ENCODE measurements around a stretch of chr9.

DNA sequence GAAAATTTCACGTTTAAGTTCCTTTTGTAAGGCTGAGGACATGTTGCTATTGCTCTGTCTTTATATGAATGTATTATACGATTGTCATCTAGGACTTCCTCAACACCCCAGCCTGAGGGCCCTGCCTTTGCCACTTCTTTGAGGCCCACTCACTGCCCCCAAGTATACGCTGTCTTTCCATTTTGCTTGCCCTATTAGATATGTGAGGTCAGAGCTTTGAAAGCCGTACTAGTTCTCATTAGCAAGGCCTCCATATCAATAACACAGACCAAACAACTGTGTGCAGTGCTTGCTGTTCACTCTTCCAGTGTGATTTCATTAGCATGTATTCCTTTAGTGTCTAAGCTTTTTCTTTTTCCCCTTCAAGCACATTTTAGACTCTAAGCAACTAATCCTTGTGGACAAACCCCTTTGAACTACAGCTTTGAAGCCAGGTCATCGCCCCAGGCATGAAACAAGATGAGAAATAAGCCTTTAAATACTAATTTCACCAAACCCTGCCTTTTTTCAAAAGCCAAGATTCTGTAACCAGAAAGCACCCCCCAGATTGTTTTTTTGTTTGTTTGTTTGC is 140.0 kb downstream of the GNAQ start:
- PRO-cap, 3 experiments: no peak in any of the 3 experiments
- RAMPAGE, long total RNA: no peak
- RRBS, 2 experiments: no CpG with 5 or more reads among the region's 5 CpGs

- PRO-cap, 3 experiments: no peak in any of the 3 experiments
- RAMPAGE, long total RNA: no peak
- RRBS, 2 experiments: no CpG with 5 or more reads among the region's 4 CpGs
Observed at GRCh38 chr9:77892171-77892769, 139.3 kb downstream of the GNAQ start.

DNA sequence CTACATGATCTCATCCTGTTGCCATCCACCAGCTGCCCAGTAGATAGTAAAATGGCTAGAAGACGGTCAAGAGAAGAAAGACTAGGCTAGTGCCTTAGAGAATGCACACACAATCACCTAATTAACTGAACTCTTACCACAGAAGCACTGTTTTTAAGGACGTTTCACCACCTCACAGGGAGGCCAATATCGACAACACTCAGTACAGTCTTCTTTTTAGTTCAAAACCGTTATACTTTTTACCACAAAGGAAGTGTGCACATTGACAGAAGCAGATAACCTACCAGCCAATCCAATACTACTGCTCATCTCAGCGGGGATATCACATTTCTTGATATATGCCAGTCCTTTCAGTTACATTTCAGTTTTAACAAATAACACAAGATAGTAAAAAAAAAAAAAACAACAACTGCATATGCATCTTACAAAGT is 122.3 kb downstream of the GNAQ start:
- PRO-cap, 3 experiments: no peak in any of the 3 experiments
- RAMPAGE, long total RNA: no peak
- RRBS, 2 experiments: no CpG with 5 or more reads among the region's 5 CpGs

GRCh38 chr9:77996959-77998459 is 34.1 kb downstream of the GNAQ start:
- PRO-cap, 3 experiments: no peak in any of the 3 experiments
- RAMPAGE, long total RNA: no peak
- RRBS, 2 experiments: no CpG with 5 or more reads among the region's 25 CpGs

DNA sequence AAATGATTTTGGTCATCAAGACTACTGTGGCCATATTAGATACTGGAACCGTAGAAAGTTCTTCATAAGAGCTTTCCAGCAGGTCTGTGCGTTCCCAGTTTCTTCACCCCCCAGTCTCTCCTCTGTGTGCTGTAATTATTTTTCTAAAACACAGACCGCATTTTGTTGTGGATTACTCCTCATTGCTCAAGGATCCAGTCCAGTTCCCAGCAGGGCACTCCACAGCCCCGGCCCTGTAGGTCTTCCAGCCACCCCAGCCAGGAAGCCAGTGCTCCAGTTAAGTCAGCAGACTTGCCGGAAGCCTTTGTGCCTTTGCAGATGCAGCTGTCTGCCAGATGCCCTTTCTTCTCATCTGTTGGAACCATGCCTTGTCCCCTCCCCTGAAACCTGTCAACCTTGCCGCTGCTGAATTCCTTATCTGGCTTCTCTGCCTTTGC is 28.3 kb downstream of the PSAT1 start:
- PRO-cap, 3 experiments: no peak in any of the 3 experiments
- RAMPAGE, long total RNA: no peak
- RRBS, 2 experiments: 7% methylated on average over 2 of the region's 6 CpGs

DNA sequence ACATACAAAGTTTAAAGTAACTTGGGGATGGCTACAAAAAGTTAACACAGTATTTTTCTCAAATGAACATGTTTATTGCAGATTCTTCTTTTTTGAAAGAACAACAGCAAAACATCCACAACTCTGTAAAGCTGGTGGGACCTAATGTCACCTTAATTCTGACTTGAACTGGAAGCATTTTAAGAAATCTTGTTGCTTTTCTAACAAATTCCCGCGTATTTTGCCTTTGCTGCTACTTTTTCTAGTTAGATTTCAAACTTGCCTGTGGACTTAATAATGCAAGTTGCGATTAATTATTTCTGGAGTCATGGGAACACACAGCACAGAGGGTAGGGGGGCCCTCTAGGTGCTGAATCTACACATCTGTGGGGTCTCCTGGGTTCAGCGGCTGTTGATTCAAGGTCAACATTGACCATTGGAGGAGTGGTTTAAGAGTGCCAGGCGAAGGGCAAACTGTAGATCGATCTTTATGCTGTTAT is 32.2 kb downstream of the PSAT1 start:
- PRO-cap, 3 experiments: no peak in any of the 3 experiments
- RAMPAGE, long total RNA: no peak
- RRBS, 2 experiments: no CpG with 5 or more reads among the region's 6 CpGs

DNA sequence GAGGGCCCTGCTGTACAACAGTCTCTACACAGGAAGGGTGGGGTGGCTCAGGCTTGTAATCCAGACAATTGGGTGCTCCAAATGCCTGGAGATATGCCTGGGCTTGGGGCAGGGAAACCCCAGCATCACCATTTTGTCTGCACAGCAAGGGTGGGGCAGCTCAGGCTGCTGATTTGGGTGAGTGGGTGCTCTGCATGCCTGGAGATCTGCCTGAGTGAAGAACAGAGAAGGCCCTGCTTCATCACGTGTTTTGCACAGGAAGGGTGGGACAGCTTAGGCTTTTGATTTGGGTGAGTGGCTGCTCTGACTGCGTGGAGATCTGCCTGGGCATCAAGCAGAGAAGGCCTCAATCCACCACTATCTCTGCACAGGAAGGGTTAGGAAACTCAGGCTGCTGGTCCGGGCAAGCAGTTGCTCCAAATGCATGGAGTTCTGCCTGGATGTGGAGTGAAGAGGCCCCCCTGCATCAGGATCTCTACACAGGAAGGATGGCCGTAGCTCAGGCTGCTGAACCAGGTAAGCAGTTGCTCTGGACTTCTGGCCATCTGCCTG is 660.1 kb downstream of the TLE4 start:
- PRO-cap, 3 experiments: no peak in any of the 3 experiments
- RAMPAGE, long total RNA: no peak
- RRBS, 2 experiments: no CpG with 5 or more reads among the region's 4 CpGs

DNA sequence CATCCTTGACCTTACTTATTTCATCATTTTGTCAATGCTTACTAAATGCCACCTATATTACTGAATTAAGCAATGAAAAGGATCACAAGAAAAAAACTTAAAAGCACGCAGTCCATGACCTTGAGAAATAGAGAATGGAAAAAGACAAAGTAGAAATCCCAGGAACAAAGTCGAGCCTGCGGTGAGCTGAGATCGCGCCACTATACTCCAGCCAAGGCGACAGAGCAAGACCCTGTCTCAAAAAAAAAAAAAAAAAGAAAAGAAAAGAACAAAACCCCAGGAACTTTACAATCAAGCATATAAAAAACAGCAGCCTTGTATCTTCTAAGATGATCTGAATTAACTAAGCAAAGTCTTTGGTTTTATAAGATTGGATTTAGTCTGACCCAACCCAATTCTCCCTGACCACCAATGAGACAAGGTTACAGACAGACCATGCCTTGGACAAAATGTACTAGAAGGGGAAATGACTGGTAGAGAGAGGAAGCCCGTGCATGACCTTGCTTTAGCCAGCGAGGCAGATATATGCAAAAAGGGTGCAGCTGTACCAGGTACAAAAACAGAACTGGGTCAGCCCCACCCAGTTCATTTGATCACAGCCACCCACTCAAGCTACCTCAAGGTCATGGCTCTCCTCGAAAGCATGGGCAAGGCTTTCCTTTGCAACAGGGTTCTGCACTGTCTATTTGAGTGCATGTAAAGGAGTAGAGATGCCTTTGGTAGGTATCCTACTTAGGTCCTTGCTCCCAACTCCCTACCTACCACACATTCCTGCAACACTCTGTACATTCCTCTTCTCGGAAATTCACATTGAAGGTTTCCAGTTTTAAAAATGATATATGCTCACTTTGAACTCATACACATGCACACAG is 33.5 kb downstream of the TLE1 start:
- PRO-cap, 3 experiments: no peak in any of the 3 experiments
- RAMPAGE, long total RNA: no peak
- RRBS, 2 experiments: no CpG with 5 or more reads among the region's 10 CpGs

- PRO-cap, 3 experiments: no peak in any of the 3 experiments
- RAMPAGE, long total RNA: no peak
- RRBS, 2 experiments: no CpG with 5 or more reads among the region's 28 CpGs
Observed at GRCh38 chr9:81690127-81691011, 1.0 kb upstream of the TLE1 start.

DNA sequence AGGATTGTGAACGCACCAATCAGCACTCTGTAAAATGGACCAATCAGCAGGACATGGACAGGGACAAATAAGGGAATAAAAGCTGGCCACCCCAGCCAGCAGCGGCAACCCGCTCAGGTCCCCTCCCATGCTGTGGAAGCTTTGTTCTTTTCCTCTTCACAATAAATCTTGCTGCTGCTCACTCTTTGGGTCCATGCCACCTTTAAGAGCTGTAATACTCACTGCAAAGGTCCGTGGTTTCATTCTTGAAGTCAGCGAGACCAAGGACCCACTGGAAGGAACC is 110.2 kb downstream of the SPATA31D1 start:
- PRO-cap, 3 experiments: no peak in any of the 3 experiments
- RAMPAGE, long total RNA: no peak
- RRBS, 2 experiments: no CpG with 5 or more reads among the region's 5 CpGs

- PRO-cap, 3 experiments: no peak in any of the 3 experiments
- RAMPAGE, long total RNA: no peak
- RRBS, 2 experiments: 1 to 2% methylated on average over 10 of the region's 58 CpGs
Observed at GRCh38 chr9:83623193-83624191, 549 bp downstream of the IDNK start.

DNA sequence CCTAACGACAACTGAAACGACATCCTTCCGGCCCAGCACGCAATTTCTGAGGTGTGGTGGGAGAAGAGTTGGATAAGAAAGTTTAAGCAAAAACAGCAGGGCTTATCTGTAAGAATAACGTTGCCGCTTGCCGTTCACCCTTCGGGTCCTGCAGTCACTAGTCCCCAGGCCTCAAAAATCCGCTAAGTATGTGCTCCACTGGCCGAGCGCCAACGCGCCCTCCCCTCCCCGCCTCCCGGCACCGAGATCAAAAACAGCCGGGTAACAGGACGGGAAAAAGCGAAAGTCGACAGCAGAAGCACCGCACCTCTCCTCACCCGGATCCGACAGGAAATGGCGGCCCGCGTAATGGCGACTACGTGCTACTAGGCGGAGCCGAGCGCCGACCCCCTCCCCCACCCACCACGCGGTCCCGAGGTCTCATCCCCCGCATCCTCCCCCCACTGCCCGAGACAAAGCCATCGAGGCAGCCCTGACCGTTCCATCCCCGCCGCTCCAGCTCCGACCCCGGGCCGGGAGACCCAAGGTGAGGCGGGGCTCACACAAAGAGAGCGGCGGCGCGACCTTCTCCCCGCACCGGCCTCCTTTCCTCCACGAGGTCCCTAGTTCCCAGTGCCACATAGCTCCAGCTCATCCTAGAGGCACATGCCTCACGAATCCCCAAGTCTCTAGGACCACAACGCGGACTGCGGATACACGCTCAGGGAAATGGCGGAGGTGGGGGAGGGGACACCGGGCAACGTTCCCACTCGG is 545 bp downstream of the HNRNPK start:
- PRO-cap, 3 experiments: peak in 3 of 3 experiments; most common plus-strand start position 450 of the sequence (in 1); most common minus-strand start position 328 of the sequence (in 2)
- RAMPAGE, long total RNA: no peak
- RRBS, 2 experiments: 1 to 3% methylated on average over 17 of the region's 61 CpGs

- PRO-cap, 3 experiments: no peak in any of the 3 experiments
- RAMPAGE, long total RNA: no peak
- RRBS, 2 experiments: no CpG with 5 or more reads among the region's 10 CpGs
Observed at GRCh38 chr9:84535870-84536309, 133.6 kb upstream of the NTRK2 start.

GRCh38 chr9:85716357-85716963 is 25.3 kb downstream of the AGTPBP1 start:
- PRO-cap, 3 experiments: no peak in any of the 3 experiments
- RAMPAGE, long total RNA: no peak
- RRBS, 2 experiments: no CpG with 5 or more reads among the region's 4 CpGs

GRCh38 chr9:85845750-85846269 is 95.1 kb upstream of the NAA35 start:
- PRO-cap, 3 experiments: no peak in any of the 3 experiments
- RAMPAGE, long total RNA: no peak
- RRBS, 2 experiments: no CpG with 5 or more reads among the region's 6 CpGs

GRCh38 chr9:85940673-85940976 is 321 bp upstream of the NAA35 start:
- PRO-cap, 3 experiments: peak in 3 of 3 experiments; most common minus-strand start chr9:85940810 (in 1)
- RAMPAGE, long total RNA: no peak
- RRBS, 2 experiments: 0 to 2% methylated on average over 1 of the region's 21 CpGs

GRCh38 chr9:86000367-86000639 is 59.4 kb downstream of the NAA35 start:
- PRO-cap, 3 experiments: no peak in any of the 3 experiments
- RAMPAGE, long total RNA: no peak
- RRBS, 2 experiments: no CpG with 5 or more reads among the region's 1 CpG

- PRO-cap, 3 experiments: no peak in any of the 3 experiments
- RAMPAGE, long total RNA: no peak
- RRBS, 2 experiments: no CpG with 5 or more reads among the region's 6 CpGs
Observed at GRCh38 chr9:86246690-86247305, 12.7 kb downstream of the C9orf153 start.

DNA sequence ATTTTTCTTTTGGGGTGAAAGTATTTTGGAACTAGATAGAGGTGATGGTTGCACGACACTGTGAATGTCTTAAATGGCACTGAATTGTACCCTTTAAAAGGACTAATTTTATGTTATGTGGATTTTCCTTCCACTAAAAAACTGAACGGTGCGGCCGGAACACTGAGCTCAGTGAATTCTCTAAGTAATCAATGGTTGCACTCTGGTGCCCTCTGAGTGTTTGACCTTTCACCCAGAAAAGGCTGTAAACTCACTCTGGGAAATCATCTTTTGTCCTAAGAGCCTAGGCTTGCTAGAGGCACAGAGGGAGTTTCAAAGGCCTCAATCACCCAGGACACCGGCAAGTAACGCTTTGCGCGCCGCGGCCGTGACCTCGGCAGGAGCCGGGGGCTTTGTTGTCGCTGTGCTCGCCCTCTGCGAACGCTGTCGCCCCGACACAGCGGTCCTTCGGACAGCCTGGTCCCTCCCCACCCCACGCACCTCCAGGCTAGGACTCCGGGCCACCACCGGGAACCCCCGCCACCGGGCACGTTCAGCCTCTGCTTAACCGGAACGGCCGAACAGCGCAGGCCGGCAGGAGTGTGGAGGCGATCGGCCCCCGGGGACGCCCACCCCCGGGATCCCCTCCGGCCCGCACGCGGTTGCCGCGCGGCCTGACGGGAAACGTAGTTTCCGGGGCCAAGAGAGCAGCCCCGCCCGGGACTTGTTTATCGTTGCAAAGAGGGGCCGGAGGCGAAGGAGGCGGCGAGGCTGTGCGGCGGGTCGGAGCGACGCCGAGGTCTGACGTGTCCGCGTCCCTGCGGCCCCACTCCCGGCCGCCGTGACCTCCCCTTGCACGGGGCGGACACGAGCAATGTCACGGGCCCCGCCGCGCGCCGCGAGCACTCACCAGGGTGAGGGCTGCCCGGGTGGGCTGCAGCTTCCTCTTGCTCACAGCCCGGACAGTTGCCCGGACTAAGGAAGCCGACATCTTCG is 562 bp downstream of the ISCA1 start:
- PRO-cap, 3 experiments: peak in 3 of 3 experiments; most common plus-strand start position 735 of the sequence (in 2); most common minus-strand start position 593 of the sequence (in 2)
- RAMPAGE, long total RNA: no peak
- RRBS, 2 experiments: 2% methylated on average over 44 to 45 of the region's 82 CpGs

DNA sequence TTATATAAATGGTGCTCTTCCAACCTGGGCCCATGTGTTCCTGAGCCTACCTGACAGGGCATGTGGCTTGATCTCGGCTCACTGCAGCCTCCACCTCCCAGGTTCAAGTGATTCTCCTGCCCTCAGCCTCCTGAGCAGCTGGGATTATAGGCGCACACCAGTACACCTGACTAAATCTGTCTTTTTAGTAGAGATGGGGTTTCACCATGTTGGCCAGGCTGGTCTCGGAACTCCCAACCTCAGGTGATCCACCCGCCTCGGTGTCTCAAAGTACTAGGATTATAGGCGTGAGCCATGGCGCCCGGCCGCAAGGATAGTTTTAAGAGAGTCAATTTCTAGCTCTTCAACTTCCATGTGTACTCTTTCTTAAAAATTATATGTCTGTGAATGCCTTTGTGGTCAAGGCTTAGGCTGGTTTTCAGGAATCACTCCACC is 11.4 kb upstream of the ISCA1 start:
- PRO-cap, 3 experiments: no peak in any of the 3 experiments
- RAMPAGE, long total RNA: no peak
- RRBS, 2 experiments: no CpG with 5 or more reads among the region's 9 CpGs